Hair follicle dermal papilla cell (primary cell): Measurements from ENCODE around the gene OSMR.

- CAGE, long polyA plus RNA: no peak
Observed at GRCh38 chr5:32605497-32606130, 20.3 kb downstream of the SUB1 start.

GRCh38 chr5:32912995-32913575, 202.0 kb downstream of the NPR3 start:
- CAGE, long polyA plus RNA: no peak

GRCh38 chr5:33459647-33460052, 18.9 kb downstream of the TARS1 start:
- CAGE, long polyA plus RNA: no peak

DNA sequence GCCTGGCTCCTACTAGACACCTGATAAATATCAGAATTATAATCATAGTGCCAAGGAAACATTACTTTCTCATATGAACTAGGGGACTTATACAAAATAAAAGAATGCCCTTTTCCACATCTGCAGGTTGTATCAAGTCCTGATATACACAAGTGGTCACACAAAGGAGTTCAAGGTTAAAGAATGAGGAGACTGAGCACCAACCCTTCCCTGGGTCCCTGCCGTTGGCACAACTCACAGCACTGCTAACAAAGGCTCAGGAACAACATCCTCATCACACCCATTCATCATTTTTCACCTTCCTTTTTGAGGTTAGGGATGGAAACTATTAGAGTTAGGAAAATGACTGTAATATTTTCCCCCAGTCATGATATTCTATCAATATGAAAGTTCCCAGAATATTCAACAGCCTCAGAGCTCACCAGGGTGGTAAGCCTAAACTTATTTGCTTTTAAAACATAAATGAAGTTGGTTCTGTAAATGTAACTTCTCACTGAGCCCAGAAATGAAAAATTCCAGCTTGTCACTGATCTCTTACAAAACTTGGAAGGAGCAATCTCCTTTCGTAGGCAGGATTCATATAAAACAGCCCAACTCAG, 34.4 kb upstream of the RAI14 start:
- CAGE, long polyA plus RNA: no peak

GRCh38 chr5:34944620-34945169, 15.3 kb downstream of the DNAJC21 start:
- CAGE, long polyA plus RNA: no peak

DNA sequence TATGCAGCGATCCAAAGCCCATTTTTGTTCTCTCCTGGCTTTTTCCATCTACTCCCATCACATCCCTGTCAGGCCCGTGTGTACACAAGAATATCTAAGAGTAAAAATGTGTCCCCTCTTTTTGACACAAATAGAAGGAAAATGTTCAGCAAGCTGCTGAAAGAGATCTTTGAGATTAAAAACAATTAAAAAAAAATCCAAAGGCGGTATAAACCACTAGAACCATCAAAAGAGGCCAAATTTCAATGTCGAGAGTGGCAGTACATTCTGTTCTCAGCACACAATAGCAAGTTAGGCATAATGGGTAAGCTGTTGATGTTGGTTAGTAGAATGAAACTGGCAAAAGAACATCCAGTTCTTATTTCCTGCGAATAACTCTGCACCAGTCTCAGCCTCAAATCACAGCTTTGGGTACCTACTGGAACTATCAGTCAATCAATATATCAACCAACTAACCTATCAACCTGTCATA, 95.2 kb upstream of the IL7R start:
- CAGE, long polyA plus RNA: no peak

DNA sequence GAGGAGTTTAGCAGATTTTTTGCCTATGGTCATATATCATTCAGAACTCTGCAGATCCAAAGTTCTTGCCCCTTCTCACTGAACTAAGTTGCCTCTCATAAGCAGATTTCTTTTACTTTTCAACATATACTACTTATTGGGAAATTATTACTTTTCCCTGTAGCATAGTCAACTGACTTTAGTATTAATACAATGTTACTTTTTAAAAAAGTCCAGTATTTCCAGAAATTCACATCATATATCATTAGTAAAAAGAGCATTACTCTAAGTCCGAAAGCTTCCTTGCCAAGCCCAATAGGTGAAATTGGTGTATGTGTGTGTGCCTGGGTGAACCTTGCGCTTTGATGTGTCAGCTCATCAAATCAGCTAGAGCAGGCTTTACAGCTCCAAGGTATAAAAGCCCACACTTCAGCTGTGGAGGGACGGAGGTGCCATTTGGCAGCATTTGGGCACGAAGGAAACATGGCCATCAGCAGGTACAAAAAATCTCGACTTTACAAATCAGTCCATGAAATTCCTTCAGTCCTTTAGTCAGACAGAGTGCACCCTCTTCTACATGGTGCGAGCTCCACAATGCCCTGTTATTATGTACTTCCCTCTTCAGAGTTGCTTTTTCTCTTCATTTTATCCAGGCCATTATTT, 76.5 kb upstream of the IL7R start:
- CAGE, long polyA plus RNA: no peak

- CAGE, long polyA plus RNA: no peak
Observed at GRCh38 chr5:35851978-35853121, 4.3 kb upstream of the IL7R start.

DNA sequence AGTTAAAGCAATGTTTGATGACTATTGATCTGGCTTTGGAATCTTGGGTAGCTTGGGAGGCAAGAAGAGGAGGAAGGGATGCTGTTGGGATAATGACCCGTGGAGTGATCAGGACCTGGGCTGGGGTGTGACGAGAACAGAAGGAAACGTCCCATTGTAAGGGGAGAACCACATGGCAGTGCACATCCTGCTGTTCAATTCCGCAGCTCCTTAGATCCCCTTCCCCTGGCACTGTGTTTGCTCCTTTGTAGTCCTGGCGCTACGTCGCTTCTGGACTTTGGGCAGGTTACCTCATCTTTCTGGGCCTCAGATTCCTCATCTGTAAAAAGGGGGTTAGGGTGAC, 896 bp upstream of the NADK2 start:
- CAGE, long polyA plus RNA: no peak

GRCh38 chr5:36570248-36570912, 36.0 kb upstream of the SLC1A3 start:
- CAGE, long polyA plus RNA: no peak

- CAGE, long polyA plus RNA: no peak
Observed at GRCh38 chr5:36876144-36876510, 442 bp upstream of the NIPBL start.

GRCh38 chr5:37064616-37064914, 184.6 kb downstream of the CPLANE1 start:
- CAGE, long polyA plus RNA: no peak

- CAGE, long polyA plus RNA: no peak
Observed at GRCh38 chr5:37833802-37834368, 6.0 kb downstream of the GDNF start.

GRCh38 chr5:38386718-38387116, 128.4 kb downstream of the EGFLAM start:
- CAGE, long polyA plus RNA: no peak

GRCh38 chr5:38467249-38467939, 89.1 kb downstream of the LIFR start:
- CAGE, long polyA plus RNA: no peak

DNA sequence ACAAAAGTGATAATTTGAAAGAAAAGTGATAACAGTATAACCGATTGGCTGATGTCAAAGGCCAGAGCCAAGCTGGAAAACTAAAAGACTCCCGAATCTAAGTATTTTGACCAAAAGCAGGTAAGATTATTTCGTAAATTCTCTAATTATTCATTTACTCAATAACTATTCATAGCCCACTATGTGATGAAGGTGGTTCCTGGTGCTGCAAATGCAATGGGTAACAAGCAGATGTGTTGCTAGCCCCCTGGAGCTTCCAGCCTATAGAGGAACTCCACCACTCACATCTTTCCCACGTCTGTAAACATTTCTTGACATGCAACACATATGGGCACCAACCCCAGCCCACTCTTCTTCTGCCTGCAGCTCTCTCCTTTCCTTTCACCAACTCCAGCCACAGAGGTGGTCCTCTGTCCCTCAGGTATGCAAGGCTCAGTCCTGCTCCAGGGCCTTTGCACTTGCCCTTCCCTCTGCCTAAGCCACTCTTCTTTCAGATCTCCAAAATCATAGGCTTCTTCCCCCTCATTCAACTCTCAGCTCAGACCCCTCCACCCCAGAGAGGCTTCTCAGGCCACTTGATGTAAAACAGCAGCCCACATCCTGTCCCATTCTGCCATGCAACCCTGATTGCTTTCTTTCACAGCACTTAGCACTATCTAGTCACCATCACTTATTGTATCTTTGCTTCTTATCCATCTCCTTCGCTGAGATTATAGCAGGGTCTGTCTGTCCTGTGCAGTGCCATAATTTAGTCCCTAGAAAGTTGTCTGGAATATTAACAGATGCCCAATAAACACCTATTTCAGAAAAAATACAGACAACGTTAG, 3.5 kb downstream of the LIFR start:
- CAGE, long polyA plus RNA: no peak

- CAGE, long polyA plus RNA: no peak
Observed at GRCh38 chr5:38845640-38846605, at the start of gene OSMR. Gene OSMR, plus strand, starts transcription at chr5:38846012.

DNA sequence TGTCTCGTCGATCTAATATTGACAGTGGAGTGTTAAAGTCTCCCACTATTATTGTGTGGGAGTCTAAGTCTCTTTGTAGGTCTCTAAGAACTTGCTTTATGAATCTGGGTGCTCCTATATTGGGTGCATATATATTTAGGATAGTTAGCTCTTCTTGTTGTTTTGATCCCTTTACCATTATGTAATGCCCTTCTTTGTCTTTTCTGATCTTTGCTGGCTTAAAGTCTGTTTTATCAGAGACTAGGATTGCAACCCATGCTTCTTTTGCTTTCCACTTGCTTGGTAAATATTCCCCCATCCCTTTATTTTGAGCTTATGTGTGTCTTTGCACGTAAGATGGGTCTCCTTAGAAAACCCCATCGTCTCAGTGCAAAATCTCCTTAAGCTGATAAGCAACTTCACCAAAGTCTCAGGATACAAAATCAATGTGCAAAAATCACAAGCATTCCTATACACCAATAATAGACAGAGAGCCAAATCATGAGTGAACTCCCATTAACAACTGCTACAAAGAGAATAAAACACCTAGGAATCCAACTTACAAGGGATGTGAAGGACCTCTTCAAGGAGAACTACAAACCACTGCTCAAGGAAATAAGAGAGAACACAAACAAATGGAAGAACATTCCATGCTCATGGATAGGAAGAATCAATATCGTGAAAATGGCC, 85.8 kb downstream of the RICTOR start:
- CAGE, long polyA plus RNA: no peak

DNA sequence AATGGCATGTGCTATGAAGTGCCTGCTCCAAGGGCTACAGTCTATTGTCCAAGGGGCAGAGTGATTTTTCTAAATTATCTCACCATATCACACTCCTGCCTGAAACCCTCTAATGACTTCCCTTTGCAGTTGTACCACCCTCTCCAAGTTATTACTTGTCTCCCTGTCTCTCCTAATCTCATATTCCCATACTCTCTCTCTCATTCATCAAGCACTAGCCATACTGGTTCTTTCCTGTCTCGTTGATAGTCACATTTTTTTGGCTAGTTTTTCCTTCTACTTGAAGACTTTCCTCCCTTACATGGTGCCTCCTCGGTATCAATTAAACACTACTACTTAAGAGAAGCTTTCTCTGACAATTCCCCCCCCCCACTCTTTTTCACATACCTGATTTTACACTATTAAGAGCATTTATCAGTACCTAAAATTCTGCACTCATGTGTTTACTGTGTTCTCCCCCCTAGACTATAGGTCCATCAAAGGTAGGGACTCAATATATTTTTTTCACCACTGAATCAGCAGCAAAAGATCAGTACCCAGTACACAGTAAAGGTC, 19.1 kb downstream of the RICTOR start:
- CAGE, long polyA plus RNA: no peak

DNA sequence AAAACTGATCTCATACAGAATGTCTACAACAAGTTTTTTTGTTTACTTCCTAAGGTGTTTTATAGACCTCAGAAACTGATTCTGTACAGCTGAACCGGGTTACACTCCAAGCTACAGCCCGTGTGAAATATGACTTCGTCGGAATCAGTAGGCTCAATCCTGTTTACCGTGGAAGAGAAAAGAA, 1.2 kb downstream of the RICTOR start:
- CAGE, long polyA plus RNA: no peak